Endometrial microvascular endothelial cells (primary cell): ENCODE measurements around the genes BRDT, C1orf146, GFI1 and RPL5.

- RAMPAGE, long total RNA, result no peak
Observed at GRCh38 chr1:90965103-90965830, 56.6 kb downstream of the ZNF644 start.

DNA sequence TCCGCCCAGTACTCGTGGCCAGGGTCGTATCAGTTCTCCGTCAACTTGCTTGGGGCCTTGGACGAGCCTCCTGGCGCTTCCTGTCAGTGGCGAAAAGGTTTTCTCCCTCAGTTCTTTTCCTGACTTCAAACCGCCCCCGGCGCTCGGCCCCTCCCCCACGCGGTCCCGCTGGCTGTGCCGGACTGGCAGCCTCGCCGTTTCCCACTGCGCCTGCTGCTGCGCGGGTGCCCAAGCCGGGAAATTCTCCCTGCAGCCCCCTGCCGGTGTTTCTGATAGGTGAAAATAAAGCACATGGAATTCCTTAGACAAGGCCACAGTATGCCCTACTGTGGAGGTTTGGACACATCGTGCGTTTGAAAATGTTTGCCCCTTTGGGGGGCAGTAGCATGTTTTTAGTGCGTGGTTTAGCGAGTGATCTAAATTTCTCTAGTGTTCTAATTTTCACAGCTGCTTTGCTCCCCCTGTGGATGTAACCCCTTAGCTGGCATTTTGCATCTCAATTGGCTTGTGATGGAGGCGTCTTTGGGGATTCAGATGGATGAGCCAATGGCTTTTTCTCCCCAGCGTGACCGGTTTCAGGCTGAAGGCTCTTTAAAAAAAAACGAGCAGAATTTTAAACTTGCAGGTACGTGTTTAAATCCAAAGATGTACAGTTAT is 684 bp downstream of the CDC7 start:
- RAMPAGE, long total RNA, result no peak

- RAMPAGE, long total RNA, result no peak
Observed at GRCh38 chr1:91548897-91549516, 48.4 kb downstream of the CDC7 start.

DNA sequence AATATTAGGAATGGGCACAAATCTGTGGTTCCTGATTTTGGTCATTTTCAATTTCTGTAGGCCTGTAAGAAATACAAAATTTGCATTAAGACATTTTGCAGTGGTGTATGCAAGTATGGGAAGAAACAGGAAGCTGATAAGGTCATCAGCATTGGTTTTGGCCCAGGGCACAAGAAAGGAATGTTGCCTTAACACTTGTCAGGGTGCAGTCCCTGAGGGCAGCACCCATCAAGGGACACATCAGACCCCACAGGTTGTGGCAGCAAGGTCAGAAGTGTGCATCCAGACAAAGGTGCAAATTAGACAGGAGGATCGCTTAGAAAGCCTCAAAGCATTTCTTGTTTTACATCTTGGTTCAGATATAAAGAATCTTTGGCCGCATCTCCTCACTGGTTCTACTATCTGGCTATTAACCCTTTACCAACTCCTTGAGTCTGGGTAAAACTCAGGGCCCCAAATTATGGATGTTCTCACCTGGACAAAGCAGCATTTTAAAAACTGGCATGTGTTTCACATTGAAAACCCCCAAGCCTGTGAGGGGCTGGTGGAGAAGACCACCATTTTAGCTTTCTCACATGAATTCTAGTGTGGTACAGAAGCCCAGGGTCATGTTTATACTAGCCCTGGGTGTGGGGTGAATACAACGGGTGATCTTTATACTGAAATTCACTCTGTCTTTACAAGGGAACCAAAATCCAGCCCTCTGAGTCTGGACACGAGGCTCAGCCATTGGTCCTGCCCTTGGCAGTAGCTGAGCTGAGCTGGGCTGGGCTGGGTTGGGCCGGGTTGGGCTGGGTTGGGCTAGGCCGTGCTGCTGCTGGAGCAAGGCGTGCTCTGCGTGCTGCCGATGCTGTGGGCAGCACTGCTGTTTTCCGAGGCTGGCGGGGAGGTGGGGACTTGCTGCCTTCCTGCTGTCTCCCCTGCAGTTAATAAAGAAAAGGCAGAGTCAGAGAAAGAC is 182.6 kb downstream of the CDC7 start:
- RAMPAGE, long total RNA, result no peak

DNA sequence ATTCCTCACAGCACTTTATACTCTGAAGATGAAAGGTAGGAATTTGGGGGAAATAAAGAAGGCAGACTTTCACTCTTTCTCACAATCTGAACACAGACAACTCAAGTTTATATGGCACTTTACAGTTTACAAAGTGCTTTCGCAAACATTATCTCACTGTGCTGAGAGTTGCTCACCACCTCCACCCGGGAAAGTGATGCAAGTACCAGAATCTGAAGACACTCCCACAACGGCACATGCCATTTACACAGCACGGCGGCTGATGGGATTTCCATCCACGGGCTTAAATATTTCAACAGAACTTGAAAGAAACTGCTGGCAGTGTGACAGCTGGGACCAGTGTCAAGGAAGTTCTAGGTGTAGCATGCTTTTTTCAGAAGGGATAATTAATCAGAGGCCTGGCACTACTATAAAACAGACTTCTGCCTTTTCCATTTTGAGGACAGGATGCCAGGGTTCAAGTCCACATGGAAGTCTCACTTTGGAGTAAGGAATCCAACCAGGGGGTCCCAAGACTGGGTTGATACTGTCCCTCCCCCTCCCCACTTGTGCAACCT is 155.1 kb downstream of the TGFBR3 start:
- RAMPAGE, long total RNA, result no peak

- RAMPAGE, long total RNA, result no peak
Observed at GRCh38 chr1:91749665-91750433, 136.1 kb downstream of the TGFBR3 start.

- RAMPAGE, long total RNA, result no peak
Observed at GRCh38 chr1:91798049-91798687, 87.8 kb downstream of the TGFBR3 start.

- RAMPAGE, long total RNA, result no peak
Observed at GRCh38 chr1:91884645-91885803, 927 bp downstream of the TGFBR3 start.

DNA sequence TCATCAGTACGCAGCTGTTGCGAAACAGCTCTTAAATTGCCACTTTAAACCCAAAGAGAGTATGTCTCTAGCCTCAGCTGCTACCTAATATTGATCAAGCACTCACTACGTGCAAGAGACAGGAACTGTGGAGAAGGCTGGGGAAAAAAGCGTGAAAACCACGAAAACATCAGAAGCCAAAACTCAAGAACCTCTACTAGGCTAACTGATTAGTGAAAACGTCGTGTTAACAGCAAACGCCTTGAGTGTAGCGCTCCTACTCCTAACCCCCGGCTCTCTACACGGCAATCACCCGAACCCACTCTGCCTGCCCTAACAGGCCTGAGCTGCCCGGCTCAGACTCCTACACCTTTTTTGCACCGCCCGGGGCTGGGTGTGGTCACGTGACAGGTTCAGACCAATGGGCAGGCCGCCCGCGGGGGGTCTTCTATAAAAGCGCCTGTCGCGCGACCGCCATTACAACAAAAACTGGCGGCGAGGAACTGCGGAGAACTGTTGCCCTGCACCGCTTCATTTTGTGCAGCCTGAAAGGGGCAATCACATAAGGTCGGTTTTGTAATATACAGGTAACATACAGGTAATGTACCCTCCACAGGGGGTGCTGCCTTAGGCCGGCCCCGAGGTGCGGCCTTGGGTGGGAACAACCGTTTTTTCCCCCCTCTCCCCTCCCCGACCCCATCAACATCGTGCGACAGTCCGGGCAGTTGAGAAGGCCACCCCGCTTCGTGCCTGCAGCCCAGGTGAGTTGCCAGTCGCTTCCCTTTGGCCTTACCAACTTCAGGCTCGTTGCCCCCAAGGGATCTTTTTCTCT is at the start of gene BRDT:
Gene BRDT, plus strand, starts transcription at position 459 of the 811 bp plus-strand sequence.
- RAMPAGE, long total RNA, result no peak

DNA sequence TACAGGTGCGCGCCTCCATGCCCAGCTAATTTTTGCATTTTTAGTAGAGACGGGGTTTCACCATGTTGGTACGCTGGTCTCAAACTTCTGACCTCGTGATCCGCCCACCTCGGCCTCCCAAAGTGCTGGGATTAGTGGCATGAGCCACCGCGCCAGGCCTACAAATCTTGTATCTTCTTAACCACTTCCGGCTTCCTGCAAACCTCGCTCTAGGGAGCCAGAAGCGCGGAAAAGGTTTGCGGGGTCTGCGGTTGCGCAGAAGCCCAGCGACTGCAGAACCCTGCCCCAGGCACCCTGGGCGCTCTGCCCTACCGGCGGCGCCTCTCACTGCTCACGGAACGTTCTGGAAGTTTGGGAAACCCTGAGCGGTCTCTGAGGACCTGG is at the start of gene C1orf146:
Gene C1orf146, plus strand, starts transcription at position 258 of the 384 bp plus-strand sequence.
- RAMPAGE, long total RNA, result no peak

DNA sequence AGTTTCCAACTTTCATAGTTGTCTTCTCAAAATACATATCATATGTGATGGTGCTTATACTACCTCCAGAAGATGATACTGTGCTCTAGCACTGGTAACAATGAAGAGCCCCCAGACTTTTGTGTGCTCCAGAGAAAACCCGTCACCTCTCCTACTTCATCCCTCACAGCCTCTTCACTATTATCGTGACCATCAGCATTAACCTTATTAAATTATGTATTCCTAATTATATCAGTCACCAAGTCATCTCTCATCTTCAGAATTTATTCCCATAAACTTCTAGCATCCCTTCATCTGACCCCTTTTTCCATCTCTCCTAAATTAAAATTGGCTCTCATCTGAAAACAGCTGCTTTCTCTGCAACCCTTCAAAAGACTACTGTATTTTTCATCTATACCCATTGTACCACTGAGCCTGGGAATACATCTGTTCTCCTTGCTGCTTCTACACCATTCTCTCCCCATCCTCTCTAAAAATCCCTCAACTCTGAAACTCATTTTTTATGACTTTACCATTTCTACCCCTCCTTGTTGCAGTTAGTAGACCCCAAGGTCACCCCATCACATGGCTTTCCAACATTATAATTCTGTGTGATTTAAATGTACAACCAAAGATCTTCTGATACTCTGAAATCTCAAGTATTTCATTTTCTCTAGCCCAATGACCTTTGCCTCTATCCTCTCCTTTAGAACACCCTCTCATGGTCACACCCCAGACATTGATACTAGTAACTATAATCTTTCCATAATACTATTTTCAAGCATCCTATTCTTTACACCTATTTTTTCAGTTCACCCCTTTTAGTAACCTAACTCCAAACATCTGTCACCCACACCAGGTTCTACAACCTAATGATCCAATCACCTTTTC is 20.3 kb downstream of the GLMN start:
- RAMPAGE, long total RNA, result no peak

- RAMPAGE, long total RNA, result no peak
Observed at GRCh38 chr1:92482882-92483465, 3.8 kb downstream of the GFI1 start.

DNA sequence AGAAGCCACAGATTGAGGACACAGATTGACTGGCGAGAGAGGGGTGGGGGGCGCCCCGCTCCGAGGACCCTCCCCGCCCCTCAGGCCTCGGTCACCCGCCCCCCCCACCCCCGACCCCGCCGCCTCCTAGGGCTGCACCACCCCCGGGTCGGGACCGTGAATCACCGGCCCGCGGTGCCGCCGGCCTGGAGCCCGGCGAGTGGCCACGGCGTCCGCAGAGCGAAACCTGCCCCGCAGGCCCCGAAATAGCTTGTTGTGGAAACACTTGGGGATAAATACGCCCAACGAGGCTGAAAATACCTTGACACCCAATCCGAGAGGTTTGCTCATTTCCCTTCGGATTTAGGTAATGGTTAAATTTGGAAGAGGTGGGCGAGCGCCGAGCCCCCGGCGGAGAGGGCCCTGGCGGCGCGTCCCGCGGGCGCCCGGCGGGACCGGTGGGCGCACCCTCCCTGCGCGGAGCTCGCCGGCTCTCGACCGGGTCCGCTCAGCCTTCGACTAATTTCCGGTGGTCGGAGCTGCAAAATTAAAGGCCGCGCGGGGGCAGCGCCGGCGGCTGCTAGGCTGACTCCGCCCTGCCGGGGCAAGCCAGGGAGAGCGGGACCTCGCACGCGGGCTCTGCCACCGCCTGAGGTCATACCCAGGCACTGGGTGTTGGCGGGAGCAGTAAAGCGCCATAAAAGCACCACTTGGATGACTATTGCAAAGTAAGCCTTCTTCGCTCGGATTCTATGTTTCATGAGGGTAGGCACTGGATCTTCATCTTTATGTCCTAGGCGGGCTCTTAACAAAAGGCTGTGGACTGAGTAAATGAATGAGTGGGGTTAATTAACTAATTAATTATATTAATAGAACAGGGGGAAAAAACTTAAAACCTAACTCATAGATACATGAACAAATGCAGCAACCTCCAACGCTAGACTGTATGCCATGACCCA is at the start of gene GFI1:
Gene GFI1, minus strand, starts transcription at position 500 of the 938 bp plus-strand sequence.
- RAMPAGE, long total RNA, result no peak

- RAMPAGE, long total RNA, result no peak
Observed at GRCh38 chr1:92647060-92647979, 137.6 kb downstream of the EVI5 start.

- RAMPAGE, long total RNA, result no peak
Observed at GRCh38 chr1:92785734-92785853, 686 bp upstream of the EVI5 start.

GRCh38 chr1:92831637-92832574 is at the start of gene RPL5:
RPL5 (plus strand) TSS chr1:92832040.
- RAMPAGE, long total RNA, result start-site peak on the plus strand at chr1:92832019-92832098, 13,590 and 16,374 reads in 2 replicates

DNA sequence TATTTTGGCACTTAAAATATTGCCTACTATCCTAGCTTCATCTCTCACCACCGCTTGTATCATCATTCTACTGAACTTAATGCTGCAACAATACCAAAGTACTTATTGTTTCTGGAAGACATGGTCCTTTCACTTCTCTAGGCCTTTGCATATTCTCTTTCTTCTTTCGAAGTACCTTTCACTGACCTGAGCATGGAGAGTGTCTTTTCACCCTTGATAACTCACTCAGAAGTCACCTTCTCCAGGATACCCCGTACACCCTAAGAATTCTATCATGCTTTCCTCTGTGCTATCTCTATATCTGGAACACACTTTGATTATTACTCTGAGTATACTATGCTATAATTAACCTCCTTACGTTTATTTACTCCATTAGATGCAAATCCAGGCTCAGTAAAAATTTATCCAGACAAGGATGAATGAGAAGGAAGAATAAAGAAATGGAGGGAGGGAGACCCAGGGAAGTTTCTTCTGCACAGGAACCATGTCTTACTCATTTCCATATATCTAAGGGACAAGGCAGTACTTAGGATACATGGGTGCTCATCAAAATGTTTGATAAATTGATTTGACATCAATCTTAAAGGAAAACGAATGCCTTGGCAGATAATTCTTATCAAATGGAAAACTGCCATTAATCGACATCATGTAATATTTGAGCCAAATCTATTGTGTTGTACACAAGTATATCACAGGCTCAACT is 41.8 kb downstream of the DIPK1A start:
- RAMPAGE, long total RNA, result no peak

DNA sequence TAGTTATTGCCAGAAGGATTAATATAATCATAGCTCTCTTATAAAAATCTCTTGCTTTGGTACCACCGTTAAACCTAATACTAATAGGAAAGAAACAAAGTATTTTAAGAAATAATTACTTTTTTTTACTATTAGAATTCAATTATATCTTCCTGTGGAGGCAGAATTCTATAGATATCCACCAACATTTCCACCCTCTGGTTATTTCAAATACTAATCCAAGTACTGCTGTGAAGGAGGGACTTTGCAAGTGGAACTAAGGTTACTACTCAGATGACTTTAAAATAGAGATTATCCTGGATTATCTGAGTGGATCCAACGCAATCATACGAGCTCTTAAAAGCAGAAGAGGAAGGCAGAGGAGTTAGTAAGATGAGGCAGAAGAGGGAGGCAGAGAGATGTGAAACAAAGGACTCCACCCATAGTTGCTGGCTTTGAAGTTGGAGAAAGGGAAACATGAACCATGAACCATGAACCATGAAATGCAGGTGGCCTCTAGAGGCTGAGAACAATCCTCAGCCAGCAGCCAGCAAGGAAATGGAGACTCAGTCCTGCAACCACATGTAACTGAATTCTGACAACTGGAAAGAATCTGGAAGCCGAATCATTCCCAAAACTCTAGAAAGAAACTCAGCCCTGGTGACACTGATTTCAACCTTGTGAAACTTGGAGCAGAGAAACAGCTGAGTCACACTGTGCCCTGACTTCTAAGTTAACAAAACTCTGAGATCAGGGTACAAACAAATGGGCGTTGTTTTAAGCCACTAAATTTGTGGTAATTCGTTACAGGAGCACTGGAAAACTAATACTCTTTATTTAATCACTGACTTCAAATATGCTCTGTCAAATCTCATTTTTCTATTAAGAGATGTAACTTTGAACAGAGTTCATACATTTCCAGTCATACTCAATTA is 10.2 kb downstream of the DIPK1A start:
- RAMPAGE, long total RNA, result no peak

GRCh38 chr1:93131156-93132116 is 48.8 kb downstream of the TMED5 start:
- RAMPAGE, long total RNA, result no peak

- RAMPAGE, long total RNA, result no peak
Observed at GRCh38 chr1:93152227-93153408, 27.6 kb downstream of the TMED5 start.